Diencephalon (tissue), 2 donors: ENCODE measurements around the genes MYO1C and WDR81.

GRCh38 chr17:1043506-1044403 lies 46.8 kb downstream of the TIMM22 start:
- RAMPAGE, long total RNA, result no peak

GRCh38 chr17:1045324-1045903 lies 48.5 kb downstream of the TIMM22 start:
- RAMPAGE, long total RNA, result no peak

- RAMPAGE, long total RNA, result no peak
Observed at GRCh38 chr17:1055547-1056247, 58.8 kb downstream of the TIMM22 start.

- RAMPAGE, long total RNA, result no peak
Observed at GRCh38 chr17:1137493-1137910, 42.3 kb downstream of the ABR start.

- RAMPAGE, long total RNA, result no peak
Observed at GRCh38 chr17:1156691-1157172, 23.0 kb downstream of the ABR start.

DNA sequence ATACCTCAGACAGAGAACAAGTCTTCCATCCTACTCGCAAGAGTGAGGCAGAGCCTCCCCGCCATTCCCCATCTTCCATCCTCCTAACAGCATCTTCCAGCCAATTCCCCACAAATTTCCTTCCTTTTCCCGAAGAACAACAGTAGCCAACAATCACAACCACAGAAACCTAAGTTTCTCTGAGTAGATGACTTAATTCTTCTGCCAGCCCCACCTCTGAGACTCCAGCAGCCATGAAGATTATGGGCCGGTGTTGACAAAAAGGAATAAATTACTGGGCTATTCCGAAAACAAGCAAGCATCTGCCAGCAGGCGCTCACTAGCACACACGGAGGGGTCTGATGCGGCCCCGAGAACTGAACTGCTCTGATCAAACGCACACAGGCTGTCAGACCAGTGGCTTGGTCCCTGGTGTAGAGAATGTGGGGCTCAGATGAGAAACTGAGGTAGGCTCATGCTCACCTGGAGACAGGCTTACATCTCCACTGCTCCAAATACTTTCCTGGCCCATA lies 5.7 kb downstream of the ABR start:
- RAMPAGE, long total RNA, result no peak

DNA sequence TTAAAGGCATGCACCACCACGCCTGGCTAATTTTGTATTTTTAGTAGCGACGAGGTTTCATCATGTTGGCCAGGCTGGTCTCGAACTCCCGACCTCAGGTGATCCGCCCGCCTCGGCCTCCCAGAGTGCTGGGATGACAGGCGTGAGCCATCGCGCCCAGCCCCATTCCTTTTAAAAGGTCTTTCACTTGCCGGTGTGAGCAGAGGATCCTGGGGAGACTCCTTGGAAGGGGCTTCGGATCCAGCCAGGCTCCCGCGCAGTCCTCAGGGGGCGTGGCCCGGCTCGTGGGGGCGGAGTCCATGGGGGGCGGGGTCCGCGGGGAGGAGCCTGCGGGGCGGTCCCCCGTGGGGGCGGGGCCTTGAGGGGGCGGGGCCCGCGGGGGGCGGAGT lies 23.2 kb upstream of the ABR start:
- RAMPAGE, long total RNA, result no peak

- RAMPAGE, long total RNA, result no peak
Observed at GRCh38 chr17:1460134-1460749, 4.2 kb upstream of the CRK start.

DNA sequence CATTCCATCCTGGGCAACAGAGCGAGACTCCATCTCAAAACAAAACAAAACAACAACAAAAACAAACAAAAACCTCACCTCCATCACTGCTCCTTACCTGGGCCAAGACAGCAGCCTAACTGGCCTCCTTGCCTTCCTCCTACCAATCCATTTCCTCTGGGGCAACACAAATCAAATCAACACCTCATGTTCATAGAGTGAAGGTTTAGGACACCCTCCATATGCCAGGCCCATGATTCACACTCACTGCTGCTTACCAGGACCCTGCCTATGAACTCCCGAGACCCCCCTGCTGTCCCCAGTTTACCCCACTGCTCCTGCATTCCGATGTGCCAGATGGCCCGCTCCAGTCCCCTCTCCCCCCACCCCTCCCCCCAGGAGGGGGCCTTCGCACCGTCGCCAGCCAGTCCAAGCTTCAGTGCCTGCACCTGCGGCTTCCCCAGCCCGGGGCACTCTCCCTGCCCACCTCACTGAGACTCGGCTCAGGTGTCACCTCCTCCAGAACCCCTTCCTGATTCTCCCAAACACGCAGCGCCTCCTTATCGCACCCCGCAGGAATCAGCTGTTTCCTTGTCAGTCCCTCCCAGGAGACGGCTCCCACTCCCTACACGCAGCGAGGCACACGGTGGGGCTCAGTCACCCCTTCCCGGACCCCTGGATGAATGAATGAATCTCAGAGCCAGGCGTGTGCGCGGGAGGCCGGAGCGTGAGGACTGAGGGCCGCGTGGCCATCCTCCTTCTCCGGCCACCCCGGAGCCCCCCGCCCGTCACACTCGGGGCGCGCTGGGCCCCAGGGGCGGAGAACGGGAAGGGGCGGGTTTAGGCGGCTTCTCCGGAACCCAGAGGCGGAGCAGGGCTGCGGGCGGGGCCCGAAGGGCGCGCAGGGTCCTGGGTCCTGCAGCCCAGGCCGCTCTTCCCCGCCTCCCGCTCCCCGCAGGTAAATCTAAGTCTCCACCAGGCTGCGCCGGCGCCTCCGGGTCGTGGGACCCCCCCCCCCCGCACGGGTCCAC lies 1.7 kb downstream of the MYO1C start:
- RAMPAGE, long total RNA, result no peak

- RAMPAGE, long total RNA, result no peak
Observed at GRCh38 chr17:1492496-1493037, at the start of gene MYO1C. TSS of gene MYO1C (minus strand) at chr17:1492686.

- RAMPAGE, long total RNA, result no peak
Observed at GRCh38 chr17:1570999-1571759, 8.6 kb upstream of the PITPNA start.

DNA sequence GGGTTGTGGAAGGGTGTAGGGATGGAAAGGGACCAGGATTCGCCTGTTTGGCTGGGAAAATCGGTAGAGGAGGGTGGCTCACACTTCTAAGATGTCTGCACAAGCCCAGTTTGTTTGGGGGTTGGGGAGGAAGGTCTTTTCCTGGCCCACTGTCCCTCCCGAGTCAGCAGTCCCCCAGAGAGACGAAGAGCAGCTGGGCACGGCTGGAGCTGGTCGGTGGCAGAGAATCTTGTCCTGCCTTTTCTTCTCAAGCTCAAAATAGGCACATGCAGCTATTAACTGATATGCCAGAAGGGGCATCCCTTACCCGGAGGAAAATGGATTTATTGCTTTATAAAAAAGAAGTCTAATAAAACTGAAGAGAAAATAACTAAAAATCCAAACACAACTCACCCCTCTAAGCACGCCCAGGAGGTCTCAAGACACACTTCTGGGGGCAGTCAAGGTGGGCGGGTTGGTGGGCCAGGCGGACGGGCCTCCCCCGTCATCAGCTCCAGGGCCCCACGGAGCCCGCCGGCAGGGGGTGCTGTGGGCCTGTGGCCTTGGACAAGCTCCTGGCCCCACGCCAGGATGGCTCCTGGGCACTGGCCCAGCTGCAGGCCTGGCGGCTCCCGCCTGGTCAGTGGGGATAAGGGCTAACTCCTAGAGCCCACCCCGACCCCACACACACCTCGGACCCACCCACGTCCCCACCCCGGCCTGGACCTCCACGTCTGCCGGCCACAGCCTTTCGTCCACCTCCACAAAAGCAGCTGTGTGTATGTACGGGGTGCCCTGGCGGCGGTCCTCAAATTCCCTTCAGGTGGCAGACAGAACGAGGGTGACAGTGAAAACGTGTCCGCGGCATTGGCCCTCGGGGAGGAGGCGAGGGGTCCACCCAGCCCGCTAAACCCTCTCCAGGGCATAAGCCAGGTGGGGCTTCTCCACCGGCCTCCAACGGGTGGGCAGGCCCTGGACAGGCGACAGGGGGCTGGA lies 11.8 kb upstream of the PITPNA start:
- RAMPAGE, long total RNA, result no peak

DNA sequence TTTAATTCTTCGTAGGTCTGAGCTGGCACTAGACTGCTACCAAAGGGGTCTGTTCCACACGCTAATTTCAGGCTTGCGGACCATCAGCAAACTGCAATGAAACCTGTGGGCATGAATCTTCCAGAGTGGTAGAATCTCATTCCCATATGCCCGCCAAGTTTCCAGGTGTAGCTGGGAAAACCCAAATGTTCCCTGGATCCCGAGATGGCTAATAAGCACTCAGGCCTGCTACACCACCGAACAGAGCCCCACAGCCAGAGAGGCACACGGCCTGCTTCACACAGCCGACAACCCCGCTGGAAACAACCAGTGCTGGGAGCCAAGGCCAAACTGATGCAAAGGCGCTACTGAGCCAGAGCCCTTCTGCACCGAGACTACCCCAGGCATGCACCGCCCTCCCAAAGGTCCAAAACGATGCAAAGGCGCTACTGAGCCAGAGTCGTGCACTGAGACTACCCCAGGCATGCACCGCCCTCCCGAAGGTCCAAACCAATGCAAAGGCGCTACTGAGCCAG lies 27.4 kb downstream of the SLC43A2 start:
- RAMPAGE, long total RNA, result no peak

GRCh38 chr17:1648066-1649087 lies 1.3 kb downstream of the RILP start:
- RAMPAGE, long total RNA, result no peak

DNA sequence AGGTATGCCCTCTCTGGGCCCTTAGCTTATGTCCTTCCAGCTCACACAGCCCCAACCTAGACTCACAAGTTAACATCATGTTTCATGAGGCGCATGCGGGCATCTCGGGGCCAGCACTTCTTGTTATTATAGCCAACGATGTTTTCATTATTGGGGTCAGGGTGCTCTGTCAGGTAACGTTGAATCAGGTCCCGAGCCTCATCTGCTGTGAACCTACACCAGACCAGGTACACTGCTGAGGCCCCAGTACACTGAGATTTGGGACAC lies 11.1 kb downstream of the PRPF8 start:
- RAMPAGE, long total RNA, result no peak

DNA sequence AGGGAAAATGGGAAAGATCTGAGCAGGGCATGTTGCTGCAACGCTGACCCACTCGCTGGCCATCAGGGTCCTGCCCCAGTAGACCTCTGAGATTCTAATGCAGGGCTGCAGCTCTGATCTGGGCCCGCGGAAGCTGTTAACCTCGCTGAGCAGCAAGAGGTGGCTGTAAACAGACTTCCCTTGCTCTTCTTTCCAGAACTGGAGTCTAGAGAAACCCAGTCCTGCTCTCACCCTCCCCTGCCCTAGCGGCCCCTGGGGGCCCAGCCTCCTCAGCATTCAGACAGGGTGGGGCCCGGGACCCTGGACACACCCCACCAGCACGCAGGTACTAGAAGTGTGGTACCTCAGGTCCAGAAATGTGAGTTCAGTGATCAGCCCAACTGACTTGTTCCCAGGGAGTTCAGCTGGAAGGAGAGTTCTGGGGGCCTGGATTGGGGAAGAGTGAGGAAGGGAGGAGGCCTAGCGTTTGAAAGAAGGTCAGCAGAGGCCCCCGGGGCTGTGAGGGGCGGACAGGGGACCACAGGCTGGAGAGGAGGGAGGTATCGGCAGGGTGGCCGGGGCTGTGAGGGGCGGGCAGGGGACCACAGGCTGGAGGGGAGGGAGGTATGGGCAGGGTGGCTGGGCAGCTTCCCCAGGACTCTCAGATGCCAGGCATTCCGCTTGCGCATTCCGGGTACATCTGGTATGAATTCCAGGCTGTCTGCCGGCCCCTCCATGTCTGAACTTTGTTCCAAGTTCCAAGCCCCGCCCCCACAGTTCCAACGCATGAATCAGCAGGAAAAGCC lies 4.0 kb upstream of the TLCD2 start:
- RAMPAGE, long total RNA, result no peak

DNA sequence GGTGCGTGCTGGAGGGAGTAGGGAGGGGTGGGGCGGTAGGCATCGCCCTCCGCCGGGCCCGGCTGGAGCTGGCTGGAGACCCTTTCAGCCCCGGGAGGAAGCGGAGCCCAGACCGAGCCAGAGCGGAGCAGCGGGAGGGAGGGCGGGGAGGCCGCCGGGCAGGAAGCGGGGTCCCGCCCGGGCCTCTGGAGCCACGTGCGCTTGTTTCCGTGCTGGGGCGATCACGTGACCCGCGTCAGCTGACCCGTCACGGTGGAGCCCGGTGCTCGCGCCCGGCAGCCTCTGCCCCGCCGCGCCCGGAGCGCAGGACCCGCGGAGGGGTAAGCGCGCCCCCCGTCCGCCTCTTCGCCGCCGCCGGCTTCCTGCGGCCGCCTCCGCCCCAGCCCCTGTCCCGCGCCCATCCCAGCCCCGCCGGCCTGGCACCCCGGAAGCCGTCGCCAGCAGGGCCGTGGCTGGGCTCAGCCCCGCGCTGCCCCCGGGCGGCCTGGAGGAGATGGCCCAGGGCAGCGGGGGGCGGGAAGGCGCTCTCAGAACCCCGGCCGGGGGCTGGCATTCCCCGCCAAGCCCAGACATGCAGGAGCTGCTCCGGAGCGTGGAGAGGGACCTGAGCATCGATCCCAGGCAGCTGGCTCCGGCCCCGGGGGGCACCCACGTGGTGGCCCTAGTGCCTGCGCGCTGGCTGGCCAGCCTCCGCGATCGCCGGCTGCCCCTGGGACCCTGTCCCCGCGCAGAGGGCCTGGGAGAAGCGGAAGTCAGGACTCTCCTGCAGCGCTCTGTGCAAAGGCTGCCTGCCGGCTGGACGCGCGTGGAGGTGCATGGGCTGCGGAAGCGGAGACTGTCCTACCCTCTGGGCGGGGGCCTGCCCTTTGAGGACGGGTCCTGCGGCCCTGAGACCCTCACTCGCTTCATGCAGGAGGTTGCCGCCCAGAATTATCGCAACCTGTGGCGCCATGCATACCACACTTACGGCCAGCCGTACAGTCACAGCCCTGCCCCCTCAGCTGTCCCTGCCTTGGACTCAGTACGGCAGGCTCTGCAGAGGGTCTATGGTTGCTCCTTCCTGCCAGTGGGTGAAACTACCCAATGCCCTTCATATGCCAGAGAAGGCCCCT lies at the start of gene WDR81:
WDR81 (plus strand) TSS at position 238 of the 1,112 bp plus-strand sequence.
- RAMPAGE, long total RNA, result no peak

GRCh38 chr17:1764203-1765062 lies 2.6 kb downstream of the SERPINF1 start:
- RAMPAGE, long total RNA, result no peak

- RAMPAGE, long total RNA, result no peak
Observed at GRCh38 chr17:1782271-1782513, 20.3 kb downstream of the SERPINF1 start.

DNA sequence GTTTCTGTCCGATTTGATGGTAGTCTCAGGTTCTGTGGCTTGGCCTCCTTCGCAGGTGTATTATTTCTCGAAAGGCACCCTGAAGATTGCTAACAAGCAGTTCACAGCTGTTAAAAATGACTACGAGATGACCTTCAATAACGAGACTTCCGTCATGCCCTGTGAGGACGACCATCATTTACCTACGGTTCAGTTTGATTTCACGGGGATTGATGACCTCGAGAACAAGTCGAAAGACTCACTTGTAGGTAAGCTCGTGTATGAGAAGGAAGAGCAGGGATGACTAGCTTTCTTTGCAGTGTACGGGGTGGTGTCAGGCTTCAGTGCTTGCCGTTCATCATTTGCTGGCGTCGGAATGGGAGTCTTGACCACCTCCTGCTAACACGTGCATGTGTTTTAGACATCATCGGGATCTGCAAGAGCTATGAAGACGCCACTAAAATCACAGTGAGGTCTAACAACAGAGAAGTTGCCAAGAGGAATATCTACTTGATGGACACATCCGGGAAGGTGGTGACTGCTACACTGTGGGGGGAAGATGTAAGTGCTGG lies 49.4 kb downstream of the RPA1 start:
- RAMPAGE, long total RNA, result no peak